Myometrial cell (primary cell): Measurements from ENCODE around the gene CELA3A.

GRCh38 chr1:21510139-21510514 is 904 bp downstream of the ALPL start:
- RAMPAGE, long total RNA = no peak

DNA sequence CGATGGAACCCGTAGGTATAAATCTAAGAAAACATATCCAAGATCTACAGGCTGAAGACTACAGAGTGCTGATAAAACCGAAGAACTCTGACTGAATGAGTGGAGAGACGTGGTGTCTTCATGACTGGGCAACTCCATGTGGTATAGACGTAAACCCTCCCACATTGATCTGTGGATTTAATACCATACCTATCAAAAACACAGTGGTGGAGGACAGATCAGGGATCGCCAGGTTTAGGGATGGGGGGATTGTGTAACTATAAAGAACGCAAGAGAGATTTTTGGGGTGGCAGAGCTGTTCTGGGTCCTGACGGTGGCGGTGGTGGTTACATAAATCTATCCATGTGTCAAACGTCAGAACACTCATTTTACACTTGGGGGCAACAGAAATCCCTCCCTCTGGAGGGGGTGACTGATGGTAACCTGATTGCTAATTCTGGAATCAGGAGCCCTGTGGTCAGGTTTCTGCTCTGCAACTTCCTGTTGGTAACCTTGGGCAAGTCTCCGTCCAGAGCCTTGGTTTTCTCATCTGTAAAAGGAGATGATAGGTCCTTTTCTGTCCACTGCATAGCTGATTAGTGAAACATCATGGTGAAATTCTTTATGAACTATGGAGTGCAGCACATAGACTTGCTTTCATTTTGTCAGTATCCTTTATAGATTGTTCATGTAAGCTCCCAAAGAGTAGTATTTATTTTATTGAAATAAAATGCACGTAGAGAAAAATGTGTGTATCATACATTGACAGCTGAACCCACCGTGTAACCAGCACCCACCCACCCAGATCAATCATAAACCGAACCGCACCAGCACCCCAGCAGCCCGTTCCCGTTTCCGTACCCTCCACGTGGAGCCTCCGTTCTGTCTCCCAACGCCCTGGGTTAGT is 40.9 kb downstream of the ALPL start:
- RAMPAGE, long total RNA = no peak

DNA sequence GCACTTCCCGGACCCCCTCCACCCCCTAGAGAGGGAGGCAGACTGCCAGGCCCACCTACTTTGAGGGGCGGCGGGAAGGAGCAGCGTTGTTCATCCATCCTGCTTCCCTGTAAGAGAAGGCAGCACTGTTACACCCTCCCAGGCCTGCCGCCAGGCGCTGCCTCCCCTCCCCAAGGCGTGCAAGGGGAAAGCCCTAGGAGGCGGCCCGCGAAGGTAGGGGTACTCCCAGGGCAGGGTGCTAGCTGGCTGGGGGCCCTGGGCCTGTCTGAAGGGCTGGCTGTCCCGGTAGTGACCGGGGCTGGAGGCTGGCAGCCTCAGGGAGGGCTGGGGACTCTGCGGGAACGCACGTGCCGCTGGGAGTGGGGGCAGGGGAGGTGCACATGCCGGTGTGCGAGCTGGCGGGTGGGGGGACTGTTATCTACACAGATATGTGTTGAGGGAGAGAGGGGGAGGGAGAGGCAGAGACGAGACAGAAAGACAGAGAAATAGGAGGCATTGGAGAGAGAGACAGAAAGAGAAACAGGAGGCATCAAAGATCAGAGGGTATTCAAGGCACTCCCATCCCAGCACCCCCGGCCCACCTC is 50.1 kb downstream of the RAP1GAP start:
- RAMPAGE, long total RNA = no peak

GRCh38 chr1:21633475-21634523 is 35.4 kb downstream of the RAP1GAP start:
- RAMPAGE, long total RNA = no peak

- RAMPAGE, long total RNA = no peak
Measured at GRCh38 chr1:21651515-21652266, 17.5 kb downstream of the RAP1GAP start.

DNA sequence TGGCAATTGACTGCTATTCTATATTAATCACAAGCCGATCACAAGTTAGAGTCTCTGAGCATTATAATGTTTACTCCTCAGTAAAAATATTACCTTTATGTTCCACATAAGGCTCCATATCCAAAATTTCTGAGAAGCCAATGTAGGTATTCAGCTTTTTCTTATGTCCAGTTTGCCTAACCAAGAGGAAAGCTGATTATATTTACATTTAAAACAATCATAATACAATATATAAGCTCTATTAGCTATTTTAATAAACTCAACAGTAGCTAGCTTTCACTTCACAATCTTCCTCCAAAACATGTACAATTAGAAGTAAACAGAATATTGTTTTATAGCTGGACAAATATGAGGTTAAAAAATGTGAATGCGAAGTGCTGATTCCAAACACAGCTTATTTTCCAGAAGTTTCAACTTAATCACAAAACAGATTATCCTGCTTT is 36.0 kb downstream of the USP48 start:
- RAMPAGE, long total RNA = no peak

GRCh38 chr1:21814166-21814820 is 2.2 kb downstream of the LDLRAD2 start:
- RAMPAGE, long total RNA = no peak

DNA sequence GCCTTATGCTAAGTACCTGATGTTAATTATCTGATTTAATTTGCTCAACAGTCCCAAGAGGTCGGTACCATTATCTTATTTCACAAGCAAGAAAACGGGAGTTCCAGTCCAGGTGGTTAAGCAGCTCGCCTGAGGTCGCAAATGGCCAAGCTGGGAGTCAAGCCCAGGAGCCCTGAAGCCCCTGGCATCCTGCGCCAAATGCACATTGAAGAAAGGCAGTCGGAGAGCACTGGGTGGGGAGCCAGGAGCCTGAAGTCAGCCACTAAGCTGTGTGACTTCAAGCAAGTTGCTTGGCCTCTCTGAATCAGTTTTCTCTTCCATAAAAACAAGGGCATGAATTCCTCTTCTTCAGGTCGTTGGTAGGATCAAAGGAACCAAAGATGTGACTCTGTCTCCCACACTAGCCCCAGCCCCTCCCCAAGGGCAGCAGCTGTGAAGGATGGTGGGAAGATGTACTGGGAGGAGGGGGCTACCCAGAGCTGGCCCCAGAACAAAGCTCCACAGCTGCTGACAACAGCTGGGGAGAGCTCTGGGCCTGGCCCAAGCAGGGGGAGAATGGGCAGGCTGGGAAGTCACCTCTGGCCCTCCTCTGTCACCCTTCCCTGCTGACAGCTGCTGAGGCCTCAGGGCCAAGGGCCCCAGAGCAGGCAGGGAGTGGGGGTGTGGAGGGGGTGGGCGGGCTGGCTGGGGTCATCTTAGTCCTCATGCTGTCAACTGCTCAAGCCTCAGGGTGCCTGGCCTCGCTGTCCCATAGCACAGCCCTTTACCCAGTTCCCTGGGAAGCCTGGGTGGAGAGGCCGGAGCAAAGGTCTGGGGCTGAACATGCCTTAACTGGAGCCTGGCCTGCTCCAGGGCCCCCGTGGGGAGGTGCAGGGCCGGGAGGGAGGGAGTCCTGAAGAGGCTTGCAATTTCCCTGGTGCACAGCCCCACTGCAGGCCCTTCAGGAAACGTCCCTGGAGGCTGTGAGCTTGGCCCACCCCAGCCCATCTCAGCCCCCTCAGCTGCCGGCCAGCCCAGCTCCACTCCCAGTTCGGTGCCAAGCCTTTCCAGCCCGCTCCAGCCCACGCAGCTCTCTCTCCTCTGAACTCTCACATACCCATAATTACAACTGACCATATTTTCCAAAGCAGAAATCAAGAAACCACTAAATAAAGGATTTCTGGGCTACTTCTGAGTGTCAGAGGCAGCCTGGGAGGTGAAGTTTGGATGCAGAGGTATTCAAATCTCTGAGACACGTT is 25.9 kb downstream of the HSPG2 start:
- RAMPAGE, long total RNA = no peak

DNA sequence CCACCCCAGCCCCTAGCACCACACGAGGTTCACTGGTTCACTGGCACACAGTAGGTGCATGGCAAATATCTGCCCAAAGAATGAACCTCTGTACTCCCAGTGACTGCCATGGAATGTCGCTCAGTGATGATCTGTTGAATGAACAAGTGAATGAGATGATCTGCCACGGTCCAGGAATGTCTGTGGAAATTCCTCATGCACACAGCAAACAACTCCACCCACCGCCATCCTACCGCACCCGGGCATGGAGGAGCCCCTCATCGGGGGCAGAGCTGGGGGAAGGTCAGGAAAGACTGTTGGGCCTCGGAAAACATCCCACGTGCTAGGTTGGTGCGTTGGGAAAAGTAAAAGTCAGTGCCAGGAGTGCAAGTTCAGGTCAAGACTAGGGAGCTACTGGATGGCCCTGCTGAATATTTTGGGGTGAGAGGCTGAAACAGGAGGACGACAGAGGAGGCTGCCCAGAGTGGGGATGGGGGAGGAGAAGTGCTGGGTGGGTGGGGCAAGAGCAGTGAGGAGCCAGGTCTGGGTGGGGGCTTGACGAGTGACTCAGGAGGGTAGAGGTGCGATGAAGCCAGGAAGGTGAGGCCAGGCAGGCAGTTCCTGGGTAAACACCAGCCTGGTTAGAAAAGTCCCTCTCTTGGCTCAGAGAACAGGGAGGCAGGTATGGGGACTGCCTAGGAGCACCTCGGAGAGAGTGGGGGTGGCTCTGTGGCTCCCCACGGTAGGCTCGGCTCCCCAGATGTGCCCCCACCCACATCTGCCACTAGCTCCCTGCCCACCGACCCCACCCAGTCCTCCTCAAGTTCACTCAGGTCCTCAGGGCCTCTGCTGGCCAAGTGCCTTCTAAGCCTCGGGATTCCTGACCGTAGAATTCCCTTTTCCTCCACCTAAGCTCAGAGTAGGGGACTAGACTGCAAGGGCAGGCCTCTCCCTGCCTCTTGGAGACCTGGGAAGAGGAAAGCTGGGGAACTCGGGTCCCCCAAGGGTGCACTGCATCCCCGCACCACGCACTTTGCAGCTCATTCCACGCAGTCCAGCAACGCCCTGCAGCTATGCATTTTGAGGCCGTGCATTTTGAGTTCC is 1.3 kb downstream of the HSPG2 start:
- RAMPAGE, long total RNA = no peak

DNA sequence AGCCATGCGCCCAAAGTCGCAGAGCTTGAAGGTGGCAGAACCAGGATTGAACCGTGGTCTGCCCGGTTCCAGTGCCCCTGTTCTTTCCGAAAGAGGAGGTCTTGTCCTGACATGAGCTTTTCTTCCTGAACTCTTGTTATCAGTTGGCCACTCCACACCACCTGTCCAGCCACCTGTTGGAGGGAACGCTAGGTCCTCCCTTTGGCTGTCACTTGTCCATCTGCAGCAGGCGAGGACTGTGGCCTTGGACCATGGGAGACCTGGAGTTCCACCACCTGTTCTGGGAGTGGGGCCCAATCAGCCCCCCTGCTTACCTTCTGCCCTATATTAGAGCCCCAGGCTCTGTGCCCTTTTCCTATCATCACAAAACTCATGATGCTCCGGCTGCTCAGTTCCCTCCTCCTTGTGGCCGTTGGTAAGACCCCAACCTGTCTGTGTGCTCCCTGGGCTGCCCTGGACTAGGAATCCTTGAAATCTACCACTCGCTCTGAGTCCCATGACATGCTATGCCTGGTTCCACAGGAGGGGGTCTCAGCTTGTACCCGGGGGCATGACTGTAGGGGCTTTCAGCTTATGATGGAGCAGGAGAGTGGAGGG is at the start of gene CELA3A:
CELA3A (plus strand) TSS at position 355 of the 597 bp plus-strand sequence.
- RAMPAGE, long total RNA = no peak

DNA sequence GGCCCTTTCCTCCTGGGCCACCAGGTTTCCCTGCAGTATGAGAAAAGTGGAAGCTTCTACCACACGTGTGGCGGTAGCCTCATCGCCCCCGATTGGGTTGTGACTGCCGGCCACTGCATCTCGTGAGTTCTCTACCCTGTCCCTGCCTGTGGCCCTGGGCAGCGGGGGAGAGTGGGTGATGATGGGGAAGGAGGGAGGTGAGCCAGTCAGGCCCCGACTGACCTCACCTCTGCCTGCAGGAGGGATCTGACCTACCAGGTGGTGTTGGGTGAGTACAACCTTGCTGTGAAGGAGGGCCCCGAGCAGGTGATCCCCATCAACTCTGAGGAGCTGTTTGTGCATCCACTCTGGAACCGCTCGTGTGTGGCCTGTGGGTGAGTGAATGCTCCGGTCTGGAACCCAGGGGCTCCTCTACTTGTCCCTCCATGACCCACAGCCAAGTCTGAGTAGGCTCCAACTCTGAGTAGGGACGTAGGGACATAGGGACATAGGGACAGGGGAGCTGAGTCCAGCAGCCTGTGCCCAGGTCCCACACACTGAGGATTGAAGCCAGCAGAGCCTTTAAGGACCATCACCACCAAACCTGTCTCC is 4.1 kb downstream of the CELA3A start:
- RAMPAGE, long total RNA = no peak

- RAMPAGE, long total RNA = no peak
Measured at GRCh38 chr1:22053887-22054175, 1.3 kb downstream of the CDC42 start.

DNA sequence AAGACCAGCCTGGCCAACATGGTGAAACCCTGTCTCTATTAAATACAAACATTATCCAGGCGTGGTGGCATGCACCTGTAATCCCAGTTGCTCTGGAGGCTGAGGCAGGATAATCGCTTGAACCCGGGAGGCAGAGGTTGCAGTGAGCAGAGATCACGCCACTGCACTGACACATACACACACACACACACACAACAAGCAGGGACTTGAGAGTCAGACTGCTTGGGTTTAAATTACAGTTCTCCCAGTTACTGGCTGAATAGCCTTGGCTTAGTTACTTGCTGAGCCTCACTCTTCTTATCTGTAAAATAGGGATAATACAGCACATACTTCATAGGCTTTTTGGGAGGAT is 23.7 kb downstream of the CDC42 start:
- RAMPAGE, long total RNA = no peak

DNA sequence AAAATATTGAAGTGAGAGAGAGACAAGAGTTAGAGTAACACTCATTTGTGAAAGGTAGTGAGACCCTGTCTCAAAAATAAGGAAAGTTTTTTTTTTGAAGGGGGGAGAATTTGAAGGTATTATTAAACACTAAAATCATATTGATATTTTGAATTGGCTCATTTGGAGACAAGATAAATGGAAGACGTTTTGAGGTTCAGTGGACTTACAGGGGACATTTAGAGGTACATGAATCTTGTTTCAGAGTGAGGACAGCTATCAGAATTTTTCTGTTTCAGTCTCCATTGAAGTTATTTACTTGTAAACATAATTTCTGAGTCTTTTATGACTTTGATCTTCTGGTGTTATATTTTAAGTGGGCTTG is 27.0 kb downstream of the CDC42 start:
- RAMPAGE, long total RNA = no peak

DNA sequence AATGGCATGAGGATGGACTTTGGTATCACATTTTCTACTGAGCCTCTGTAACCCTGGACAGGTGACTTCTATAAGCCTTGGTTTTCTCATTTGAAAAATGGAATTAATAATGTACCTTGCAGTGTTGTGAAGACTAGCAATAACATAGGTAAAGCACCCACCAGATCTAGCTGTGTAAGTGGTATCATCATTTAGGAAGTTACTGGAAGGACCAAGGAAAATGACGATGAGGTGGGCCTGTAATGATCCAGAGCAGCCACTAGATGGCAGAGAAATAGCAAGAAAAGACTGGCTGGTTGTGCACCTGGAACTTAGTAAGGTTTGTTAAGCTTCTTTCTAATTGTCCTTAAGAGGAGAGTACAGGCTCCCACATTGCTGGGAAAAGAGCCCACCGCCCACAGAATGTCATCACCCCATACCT is 37.3 kb downstream of the WNT4 start:
- RAMPAGE, long total RNA = no peak

GRCh38 chr1:22106048-22106709 is 36.7 kb downstream of the WNT4 start:
- RAMPAGE, long total RNA = no peak

DNA sequence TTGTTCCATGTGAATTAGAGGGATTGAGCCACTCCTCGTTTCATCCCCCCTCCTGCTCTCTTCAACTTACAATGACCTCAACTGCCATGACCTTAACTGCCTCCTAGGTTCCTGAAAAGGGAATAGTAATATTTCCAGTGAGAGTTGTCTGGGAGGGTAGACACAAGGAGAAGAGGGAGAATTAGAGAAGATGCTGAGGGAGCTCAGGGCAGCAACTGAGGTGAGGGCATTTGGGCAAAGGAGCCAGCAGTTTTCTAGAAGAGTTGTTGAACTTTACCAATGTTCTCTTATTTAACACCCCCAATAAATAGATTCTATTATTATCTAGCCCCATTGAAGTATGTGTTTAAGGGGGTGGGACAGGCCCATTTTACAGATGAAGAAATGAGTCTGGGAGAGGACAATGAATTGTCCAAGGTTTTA is 27.2 kb downstream of the WNT4 start:
- RAMPAGE, long total RNA = no peak

GRCh38 chr1:22129336-22129652 is 13.6 kb downstream of the WNT4 start:
- RAMPAGE, long total RNA = no peak

- RAMPAGE, long total RNA = no peak
Measured at GRCh38 chr1:22339136-22339773, 112.4 kb upstream of the ZBTB40 start.

GRCh38 chr1:22375430-22376173 is 76.0 kb upstream of the ZBTB40 start:
- RAMPAGE, long total RNA = no peak